ENCODE measurements around the genes CST8, CST1 and SYNDIG1.

DNA sequence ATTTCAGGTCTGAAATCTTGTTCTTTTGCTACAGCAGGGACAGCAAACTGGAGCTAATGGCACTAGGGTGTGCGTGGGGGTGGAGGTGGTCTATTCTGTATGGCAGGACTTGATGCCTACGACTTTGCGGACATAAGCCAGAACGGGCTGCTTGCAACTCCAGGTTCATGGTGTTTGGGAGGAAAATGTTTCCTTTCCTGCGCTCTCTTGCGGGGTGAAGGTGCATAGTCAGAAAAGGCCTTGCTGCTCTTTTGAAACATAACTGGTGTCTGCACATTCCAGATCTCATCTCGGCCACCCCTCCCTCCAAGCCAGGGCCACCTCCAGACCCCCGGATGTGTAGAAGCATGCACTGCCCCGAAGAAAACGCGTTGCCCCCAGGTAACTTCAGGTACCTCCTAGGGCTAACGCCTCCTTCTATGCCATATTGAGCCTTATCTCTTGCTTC is 8.1 kb downstream of the FOXA2 start:
- PRO-cap: no peak

DNA sequence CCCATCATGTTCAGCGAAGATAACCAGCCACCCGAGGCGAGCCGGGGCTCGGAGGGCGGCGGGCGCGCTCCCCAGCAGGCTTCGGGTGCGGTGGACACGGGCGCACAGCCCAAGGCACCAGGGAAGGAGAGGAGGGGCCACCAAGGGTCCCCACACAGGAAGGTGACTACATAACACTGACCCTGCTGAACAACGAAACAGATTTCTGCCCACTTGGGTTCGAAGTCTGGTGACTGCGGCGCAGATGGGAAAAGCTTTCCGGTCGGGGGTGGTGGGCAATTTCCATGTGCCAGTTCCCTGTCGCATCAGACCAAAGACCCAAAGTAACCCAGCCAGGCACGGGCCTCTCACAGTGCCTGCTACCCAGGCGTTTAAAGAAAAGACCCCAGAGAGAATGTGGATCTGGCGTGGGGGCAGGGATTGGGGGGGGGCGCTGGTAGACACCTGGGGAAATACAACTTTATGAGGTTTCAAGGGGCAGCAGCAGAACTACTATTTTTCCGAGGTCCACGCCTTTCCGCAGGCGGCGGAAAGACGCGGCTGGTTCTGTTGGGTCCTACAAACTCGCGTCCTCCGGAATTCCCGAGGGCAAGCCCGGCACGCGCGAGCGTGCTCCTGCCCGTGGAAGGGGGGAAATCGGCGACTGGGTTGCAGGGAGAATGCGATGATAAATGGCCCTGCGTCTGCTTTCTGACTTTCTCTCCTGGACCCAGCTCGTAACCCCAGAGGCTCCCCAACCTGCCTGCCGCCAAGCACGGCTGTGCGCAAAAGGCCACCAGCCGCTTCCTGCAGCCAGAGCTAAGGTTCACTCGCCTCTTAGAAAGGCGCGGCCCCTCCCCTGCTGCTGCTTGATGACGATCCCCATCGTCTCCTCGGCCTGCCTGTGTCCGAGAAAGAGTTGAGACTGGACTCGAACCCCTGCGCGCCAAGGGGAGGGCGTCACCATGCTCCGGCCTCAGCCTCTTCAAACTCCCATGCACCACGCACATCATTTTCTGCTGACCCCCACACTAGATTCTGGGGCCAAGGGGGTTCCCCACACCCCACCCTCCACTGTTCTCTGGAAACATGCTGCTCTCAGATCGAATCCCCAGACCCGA is 6.9 kb downstream of the FOXA2 start:
- PRO-cap: no peak

GRCh38 chr20:22586624-22586960 is 2.2 kb upstream of the FOXA2 start:
- PRO-cap: no peak

DNA sequence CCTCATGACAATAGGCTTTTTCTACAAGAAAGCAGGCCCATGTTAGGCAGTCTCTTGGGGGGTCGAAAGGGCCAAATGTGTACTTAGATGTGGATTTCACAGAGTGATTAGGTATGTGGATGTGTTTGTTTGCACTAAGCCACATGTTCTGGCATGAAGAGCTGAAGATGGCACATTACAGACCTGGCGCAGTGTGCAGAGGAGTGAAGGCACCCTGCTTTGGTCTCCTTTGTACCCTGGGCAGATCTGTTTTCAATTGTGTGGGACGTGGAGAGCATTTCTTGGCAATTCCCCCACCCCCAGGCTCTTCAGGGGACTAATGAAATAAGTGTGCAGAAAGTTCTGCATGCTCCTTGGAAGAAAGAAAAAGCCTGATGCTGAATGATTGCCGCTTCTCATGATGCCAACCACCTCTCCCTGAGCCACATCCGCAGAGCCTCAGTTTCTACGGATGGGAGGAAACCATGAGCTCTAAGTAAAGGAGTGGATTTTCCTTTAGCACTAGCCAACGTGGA is 50.8 kb upstream of the SSTR4 start:
- PRO-cap: no peak

DNA sequence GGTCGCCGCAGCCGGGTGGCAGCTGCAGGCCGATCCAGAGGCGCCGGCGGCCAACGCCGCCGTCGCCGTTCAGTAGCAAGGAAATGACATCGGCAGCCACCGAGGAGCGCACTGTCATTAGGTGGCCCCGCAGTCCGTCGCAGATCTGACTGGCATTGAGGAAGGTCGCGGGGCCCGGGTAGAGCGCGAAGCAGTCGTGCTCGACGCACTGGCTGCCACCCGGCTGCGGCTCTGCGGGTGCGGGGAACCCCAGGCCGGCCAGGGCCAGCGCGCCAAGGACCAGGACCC is 318 bp downstream of the THBD start:
- PRO-cap: no peak

DNA sequence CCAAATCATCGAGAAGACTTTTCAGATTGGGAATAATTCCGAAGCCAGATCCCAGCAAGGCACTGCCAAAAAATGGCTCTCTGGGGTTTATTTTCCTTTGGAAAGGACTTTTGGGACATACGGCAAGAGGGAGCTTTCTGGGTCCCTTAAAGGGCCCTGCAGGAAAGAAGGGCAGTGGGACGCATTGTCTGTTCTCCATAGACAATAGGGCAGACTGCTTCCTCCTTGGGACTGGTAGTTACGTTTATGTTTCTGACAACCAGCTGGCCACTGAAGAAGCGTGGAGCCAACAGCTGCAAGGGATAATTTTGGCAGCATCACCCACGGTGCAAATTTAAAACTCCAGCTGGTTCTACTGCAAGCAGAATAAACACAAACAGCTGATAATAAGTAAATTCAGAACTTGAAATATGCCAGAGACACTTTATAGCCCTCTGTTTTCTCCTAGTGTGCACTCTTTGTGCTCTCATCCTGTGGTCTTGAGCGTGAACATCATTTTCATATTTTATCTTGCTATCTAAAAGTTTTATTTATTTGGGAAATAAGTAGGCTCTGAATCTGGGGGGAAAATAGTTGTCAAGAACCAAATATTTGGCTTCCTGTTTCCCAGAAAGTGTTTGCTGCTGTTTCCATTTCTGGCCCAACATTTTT is 12.2 kb upstream of the THBD start:
- PRO-cap: no peak

DNA sequence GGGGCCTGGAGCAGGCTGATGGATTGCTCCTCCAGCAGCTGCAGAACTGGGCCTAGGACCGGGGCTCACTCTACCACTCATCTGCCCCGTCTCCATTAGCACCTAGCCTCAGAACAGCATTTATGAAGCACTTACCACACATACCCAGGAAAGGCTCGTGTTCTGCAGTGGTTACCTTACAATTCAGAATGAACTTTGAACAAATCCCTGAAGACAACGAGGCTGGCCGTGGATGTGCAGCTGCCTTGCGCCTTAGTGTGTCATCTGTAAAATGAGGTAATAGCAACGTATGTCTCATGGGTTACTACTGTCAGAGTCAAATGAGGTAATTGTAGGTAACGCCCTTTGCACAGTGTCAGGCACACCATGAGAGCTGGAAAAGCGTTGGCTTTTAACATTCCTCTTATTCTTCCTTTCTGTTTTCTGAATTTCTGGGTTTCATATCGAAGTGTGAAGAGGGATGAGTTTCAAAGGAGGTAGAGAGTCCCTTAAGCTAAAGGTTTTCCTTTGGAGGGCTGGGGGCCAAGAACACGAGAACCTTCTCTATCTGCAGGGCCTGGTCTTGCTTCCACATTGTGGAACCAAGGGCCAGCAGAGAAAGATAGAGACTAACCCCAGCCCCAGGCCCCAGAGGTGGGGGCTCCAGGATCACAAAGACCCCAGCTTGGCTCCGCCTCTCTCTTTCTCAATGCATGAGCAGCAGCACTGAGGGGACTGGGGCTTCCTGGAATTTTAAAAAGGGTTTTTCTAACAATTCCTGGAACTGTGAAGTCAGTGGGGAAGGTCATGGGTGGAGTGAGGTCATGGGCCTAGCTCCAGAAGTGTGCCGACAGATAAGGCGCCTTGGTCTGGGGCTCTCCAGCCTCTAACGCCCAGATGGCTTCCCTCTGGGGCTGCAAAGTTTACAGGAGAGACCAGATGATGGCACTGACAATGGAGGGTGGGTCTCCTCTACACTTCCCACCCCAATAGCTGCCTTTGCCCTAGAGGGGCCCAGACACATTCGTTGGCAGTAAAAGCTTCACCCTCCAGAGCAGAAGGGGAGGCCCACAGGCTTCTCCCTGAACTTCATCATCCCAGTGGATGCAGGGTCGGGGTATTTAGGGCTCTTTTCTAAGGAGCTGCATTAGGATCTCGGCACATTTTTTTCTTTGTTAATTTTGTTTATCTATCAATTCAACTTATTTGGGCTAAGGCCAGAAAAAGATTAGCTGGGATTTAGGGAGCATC is 46.7 kb upstream of the CD93 start:
- PRO-cap: no peak

DNA sequence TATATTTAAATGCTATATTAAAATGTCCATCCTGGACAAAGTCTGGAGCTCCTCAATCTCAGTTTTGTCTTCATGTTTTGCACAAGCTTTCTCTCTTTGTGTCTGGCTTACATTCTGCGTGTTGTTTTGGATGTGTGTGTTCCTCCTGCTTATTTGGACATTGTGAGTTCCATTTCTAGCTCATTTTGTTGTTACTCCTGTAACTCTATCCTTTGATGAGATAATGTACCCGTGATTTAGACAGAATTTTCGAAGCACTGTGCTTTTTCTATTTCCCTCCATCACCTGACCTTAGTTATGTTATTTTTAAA is 54.4 kb upstream of the CD93 start:
- PRO-cap: no peak

DNA sequence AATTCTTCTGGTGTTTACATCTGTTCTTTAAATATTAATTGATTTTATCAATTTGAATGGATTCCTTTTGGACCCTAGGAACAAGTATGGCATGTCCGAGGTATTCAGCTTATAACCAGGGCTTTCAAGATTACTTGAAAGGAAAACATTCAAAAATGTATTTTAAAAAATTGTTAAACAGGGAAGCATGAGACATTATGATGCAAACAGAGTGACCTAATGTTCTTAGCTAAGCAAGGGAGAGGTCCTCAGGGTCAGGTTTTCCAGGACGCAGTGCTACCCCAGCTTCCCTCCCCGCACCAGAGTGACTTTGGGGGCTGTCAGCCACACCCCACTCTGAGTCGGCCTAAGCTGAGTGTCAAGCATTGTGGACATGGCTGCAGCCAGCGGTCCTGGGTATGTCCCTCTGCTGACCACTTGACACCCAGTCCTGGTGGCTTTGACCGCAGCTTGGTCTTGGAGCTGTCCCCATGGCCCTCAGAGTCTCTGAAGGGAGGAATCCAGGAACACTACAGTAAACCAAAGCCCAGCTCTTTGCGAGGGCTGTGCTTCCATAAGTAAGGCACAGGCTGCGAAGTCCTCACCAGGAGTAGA is 54.8 kb upstream of the CD93 start:
- PRO-cap: no peak

GRCh38 chr20:23491017-23491237 is at the start of gene CST8:
Gene CST8 (plus strand): TSS chr20:23491117.
- PRO-cap: no peak

GRCh38 chr20:23622710-23623316 is 14.9 kb downstream of the CST3 start:
- PRO-cap: no peak

GRCh38 chr20:23625130-23625473 is 12.7 kb downstream of the CST3 start:
- PRO-cap: no peak

DNA sequence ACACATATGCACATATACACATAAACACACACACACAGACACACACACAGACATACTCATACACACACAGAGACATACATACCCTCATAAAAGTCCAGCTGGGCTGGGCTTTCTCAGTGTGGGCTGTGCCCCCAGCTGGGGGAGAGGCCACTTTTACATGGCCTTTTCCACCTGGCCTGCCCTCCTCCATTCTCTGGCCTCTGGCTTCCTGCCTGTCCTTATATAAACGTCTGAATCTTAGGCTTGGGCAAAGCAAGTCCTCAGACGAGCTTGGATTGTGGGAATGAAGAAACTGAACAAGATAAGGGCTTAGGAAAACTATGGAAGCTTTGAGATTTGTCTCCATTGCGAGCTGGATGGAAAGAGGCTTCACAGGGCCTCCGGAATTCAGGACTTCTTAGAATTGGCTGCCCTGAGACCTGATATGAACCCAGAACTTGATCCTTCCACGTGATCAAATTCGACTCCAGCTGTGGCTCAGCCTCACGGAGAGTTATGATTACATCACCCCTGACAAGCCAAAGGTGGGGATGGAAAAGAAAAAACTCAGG is 22.5 kb upstream of the CST3 start:
- PRO-cap: no peak

DNA sequence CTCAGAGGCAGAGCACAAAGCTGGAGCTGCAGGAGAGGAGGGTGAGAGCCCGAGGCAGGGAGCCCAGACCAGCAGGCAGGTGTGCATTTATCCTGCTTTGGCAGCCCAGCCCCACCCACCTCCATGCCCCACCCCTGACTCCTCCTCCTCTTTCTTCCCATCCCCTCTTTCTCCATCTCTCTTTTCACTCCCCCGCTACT is at the start of gene CST1:
Gene CST1, minus strand, starts transcription at position 63 of the 200 bp plus-strand sequence.
- PRO-cap: no peak

GRCh38 chr20:23978454-23978839 is 10.1 kb downstream of the GGTLC1 start:
- PRO-cap: no peak

DNA sequence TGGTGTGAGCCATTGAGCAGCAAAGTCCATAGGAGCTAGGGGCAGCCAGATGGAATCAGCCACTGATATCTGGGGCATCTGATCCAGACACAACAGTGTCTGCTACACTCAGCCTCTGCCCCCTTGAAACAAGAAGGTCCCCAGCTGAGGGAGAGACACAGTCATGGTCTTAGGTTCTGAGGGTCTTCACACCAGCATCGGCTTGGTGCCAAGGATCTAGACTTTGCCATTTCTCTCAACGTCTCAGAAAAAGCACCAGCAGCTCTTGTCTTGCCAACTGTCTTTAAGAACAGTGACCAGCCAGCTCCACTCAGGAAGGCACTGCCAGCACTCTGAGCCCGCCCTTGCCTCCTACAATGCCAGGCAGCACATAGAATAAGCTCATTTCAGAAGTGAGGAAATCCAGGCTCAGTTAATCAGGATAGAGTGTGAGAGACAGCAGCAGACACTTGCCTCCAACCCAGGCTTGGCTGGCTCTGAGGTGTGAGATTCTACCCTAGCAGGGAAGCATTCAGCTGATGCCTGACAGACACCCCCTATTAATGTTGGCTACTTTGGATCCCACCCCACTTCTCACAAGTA is 4.4 kb upstream of the SYNDIG1 start:
- PRO-cap: no peak

GRCh38 chr20:24468921-24469986 is at the start of gene SYNDIG1:
Gene SYNDIG1 (plus strand): TSS chr20:24469629.
- PRO-cap: no peak

GRCh38 chr20:24951310-24952153 is 2.5 kb downstream of the CST7 start:
- PRO-cap: no peak

DNA sequence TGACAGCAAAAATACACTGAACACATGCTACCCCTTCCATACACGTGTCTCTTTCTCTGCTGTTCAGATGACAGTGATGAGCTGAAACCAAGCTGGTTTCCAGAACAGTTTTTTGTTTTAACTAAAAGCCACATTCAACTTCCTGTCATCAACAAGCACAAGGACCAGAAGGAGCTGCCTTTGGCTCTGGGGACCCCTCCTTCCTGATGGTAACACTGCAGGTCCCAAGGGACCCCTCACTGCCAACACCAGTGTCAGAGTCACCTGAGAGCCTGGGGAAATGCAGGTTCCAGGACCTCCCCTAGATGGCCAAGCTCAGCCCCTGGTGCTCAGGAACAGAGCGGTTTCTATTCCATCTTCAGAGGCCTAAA is 6.0 kb downstream of the CST7 start:
- PRO-cap: no peak

GRCh38 chr20:25042879-25043503 is 14.9 kb downstream of the ACSS1 start:
- PRO-cap: no peak